Skeletal muscle satellite cell (primary cell): ENCODE measurements around the genes ADM and AMPD3.

DNA sequence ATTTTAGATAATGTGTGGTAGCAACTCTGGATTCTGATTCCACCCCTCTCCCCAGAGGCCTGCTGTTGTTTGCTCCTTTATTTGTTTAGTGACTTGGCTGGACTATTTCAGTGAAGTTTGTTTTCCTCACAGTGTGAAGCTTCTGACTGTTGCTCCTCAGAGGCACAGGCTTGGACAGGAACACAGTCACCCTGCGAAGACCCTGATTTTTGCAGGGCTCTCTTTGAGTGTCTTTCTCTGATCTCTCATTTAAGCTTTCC is 72.5 kb downstream of the SWAP70 start:
- CAGE, long polyA plus RNA: no peak

GRCh38 chr11:9767978-9768367 is 104.1 kb downstream of the SWAP70 start:
- CAGE, long polyA plus RNA: no peak

DNA sequence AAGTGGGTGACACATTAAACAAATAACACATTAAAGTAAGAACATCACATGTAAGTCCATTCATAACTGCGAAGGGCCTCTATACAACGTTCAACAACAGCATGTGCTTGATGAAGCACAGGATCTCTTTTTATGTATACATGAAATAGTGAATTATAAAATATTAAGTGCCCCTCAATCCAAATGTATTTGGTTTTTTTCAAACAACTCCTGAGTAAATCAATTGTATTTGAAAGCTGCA is 290.5 kb downstream of the SWAP70 start:
- CAGE, long polyA plus RNA: no peak

DNA sequence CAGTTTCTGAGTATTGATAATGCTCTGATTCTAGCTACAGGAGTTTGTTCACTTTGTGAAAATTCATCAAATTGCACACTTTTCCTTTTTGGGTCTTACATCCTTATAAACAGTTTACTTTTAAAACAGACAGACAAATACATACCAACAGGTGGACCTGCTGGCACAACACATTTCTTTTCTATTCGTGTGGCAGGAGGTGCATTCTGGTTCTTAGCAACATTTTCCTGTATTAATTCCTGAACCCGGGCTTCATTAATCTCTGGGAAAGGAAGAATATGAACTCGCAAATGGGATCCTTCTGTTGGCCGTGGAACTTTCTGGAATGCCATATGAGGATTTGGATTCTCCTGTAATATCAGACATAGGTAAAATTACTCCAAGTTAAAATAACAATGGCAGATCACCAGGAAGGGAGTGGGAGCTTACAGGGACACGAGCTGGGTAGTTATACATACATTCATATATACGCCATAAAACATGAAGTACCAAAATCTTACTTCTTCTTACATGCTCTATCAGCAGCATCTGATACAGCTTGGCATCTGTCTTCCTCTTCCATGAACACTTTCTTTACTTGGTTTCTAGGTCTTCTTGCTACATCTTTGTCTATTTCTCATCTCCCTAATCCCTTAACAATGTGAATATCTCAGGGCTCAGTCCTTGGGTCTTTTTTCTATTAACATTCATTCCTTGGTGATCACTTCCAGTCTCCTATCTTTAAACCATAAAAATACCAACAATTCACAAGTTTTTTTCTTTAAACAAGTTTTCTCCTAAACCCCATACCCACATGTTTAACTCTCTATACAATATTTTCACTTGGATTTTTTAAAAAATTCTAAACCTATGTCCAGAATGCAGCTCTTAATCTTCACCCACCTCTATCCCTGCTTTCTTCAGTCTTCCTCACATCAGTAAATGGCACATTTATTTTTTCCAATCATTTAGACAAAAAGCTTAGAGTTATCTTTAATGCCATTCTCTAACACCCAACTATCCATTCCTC is 304.6 kb downstream of the SWAP70 start:
- CAGE, long polyA plus RNA: no peak

GRCh38 chr11:10304390-10305235 is at the start of gene ADM:
Gene ADM, plus strand, starts transcription at chr11:10305073.
- CAGE, long polyA plus RNA: start-site peak on the plus strand at chr11:10305073-10305078, 150 and 98 reads in 2 replicates

DNA sequence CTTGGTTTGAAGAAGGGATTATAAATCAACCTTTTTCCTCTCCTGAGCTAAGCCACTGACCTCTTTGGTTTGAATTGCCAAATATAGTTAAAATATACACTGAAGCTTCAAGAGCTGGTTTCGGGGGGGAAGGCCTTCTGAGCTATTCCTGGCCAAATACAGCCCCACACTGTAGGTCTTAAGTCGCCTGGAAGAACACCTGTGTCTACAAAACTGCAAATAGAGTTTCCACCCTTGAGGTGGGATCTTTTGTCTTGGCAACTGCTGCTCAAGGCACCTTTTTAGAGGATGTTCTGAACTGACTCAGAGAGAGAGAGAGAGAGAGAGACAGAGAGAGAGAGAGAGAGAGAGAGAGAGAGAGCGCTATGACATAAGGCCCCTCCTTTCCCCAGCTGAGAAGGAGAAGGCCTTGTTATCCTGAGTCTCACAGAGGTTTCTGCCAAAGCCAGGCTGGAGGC is 5.5 kb downstream of the ADM start:
- CAGE, long polyA plus RNA: no peak

DNA sequence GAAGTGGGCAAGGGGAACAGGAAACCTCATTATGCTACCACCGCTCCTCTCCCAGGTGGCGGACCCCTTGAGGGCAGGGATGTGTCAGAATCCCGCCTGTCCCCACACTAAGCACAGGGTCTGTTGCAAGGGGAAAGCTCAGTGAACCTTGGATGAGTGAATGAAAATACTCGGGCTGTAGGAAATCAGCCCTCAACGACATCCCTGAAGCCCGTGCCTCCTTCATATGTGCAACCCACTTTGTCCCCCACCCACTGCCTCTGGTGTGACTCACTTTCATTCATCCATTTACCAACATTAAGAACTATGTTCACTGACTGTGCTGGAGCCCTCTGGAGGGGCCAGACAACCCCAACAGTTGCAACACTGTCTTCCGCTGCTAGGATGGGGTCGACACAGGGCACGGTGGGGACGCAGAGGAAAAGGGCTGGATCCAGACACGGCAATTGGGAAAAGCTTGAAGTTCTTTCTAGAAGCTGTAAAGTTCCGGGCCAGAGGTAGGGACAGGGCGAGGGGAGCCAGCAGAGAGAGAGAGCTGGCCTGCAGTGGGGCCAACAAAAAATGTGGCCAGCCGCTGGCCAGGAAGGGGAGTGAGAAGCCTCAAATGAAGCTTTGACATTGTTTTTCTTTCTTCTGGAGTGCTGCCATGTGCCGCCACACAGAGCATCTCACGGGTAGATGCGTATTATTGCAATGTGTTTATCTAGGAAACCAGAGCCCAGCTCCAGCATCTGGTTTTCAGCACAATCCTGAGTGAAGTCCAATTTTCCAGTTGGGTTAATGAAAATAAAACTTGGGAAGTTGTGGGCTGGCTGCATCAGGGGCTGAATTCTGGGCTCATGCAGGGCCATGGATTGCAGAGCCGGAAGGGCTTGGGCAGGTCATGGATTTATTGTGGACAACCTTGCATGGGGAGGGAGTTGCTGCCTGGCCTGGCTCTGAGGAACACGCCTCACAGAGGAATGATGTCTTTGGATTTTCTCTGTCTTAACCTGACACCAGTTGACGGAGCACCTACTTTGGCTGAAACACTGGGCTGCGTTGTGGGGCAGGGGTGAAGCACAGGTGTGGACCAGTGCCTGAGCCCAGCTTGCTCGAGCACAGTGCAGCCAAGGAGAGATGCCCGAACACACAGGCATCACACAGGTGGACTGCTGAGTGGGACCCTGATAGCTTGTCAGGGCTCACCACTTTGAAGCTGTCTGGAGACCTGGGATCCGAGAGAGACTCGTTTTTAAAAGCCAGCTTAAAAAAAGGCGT is 67.7 kb upstream of the AMPD3 start:
- CAGE, long polyA plus RNA: no peak

DNA sequence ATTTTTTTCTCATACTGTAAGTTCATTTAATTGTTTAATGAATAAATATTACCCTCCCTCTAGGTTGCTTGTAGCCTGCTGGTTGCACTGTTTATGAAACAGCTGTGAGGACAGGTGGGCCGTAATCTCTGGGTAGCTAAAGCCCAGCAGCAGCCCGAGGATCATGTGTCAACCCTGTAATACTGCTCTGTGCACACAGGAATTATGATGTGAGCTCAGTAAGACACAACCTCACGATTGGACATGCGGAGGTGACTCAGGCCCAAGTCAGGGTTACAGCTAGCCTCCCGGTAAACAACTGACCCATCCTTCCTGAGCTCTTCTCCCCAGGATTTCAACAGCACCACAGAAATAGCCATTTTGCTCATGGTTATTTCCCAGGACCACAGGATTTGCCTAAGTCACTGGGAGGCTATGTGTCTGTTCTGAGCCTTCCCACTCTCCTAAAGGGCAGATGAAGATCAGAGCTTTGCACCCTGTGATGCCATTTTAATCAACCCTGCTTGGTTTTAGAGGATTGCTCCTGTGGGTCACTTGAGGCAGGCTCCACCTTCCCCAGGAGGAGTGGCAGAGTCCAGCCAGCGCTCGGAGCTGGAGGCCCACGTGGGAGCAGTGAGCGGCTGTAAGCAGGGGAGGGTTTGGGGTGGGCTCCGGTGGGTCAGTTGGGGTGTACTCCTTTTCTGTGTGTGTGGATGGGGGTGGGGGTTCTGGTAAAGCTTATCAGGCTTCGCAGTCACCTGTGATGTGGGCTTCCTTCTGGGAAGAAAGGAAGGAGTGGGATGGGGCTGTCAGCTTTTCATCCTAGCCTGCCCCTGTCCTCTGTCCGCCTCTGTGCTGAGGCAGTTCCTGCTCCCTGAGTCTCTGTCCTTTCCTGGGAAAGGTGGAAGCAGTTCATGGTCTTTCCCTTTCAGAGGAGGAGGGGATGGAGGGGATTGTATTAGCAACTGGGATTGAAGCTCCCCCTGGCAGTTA is at the start of gene AMPD3:
TSS of gene AMPD3 (plus strand) at position 438 of the 972 bp plus-strand sequence.
- CAGE, long polyA plus RNA: no peak

DNA sequence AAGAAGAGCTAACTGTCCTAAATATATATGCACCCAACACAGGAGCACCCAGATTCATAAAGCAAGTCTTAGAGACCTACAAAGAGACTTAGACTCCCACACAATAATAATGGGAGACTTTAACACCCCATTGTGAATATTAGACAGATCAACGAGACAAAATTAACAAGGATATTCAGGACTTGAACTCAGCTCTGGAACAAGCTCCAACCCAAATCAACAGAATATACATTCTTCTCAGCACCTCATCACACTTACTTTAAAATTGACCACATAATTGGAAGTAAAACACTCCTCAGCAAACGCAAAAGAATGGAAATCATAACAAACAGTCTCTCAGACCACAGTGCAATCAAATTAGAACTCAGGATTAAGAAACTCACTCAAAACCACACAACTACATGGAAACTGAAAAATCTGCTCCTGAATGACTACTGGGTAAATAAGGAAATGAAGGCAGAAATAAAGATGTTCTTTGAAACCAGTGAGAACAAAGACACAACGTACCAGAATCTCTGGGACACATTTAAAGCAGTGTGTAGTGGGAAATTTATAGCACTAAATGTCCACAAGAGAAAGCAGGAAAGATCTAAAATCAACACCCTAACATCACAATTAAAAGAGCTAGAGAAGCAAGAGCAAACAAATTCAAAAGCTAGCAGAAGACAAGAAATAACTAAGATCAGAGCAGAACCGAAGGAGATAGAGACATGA is 13.6 kb downstream of the AMPD3 start:
- CAGE, long polyA plus RNA: no peak

- CAGE, long polyA plus RNA: no peak
These were observed 14.4 kb upstream of the LYVE1 start for GRCh38 chr11:10582929-10583215.

GRCh38 chr11:10624015-10624783 is 55.7 kb upstream of the LYVE1 start:
- CAGE, long polyA plus RNA: no peak

- CAGE, long polyA plus RNA: no peak
These were observed 26.3 kb downstream of the IRAG1 start for GRCh38 chr11:10667246-10667688.

DNA sequence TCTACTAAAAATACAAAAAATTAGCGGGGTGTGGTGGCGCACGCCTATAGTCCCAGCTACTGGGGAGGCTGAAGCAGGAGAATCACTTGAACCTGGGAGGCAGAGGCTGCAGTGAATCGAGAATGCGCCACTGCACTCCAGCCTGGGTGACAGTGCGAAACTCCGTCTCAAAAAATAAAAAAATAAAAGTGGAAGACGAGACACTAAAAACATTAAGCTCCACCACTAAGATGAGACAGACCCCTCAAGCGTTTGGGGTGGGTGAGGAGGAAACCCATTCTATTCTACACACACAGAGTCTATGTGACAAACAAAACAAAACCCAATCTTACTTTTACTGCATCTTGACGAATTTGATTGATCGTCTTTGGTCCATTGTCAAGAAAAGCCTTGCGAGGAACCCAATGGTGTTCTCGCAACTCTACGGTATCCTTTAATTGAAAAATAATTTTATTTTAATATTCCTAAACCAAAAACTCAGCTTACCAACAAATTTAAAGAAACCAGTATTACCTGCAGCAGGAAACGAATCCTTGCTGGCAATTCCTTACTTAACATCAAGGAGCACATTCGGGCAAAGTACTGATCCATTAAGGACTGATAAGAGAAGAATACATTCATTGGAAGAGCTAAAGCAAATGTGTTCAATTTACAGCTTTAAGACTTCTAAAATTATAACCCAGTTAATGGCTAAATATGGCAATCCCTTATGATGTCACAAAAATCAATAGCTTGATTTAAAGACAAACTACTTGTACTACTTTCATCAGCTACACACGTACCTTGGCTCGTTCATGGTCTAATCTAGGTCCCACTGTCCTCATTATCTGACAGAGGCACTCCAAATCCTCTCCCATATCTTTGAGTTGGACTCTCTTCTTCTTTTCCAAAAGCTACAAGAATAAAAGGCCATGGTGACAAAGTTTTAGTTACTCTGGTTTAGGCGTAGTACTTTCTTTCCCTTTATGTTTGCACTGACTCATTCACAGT is 5.7 kb downstream of the EIF4G2 start:
- CAGE, long polyA plus RNA: start-site peak on the plus strand centred at position 558 of the sequence, 77 bp wide, 20 and 11 reads in 2 replicates

DNA sequence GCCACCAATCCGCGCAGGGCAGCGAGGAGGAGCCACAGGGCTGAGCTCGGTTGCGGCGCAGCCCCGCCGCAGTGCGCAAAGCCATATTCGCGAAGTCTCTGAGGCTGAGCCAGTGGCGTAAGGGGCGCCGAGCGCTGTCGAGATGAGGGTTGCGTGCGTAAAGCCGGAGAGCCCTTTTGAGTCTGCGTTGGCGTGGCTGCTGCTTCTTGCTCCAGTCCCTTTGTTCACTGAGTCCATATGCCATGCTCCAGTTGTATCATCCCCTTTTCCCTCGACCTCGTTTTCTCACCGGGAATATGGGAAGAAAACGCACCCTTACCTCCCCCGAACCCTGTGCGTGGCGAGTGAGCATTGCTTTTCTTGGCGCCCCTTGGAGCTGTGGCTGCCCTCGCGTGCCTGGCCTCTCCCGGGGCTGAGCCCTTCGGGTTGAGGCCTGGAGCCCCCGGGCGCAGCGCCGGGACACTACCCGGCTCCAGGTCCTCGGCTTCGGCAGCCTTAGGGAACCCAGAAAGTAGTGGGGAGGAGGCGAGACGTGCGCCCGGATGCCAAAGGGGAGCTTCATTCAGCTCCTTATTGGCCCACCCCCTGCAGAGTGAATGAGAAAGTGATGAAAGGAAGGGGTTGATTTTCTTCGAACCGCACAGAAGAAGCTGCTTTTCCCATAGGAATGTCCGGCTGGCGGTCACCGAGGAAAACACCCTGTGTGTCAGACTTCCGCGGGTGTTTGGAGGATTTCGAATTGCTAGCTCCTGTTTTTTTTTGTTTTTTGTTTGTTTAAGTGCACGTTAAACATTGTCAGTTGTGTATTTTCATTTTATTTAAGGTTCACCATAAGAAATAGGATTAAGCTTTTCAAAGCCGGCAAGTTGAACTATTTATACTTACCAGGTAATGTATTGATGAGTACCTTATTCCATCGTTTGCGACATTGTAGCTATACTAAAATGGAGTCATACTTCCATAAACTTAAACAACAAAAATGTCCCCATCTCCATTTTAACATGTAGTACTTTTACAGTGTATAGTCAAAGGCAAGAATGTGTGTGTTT is 632 bp upstream of the EIF4G2 start:
- CAGE, long polyA plus RNA: no peak

GRCh38 chr11:11156432-11156830 is 196.6 kb downstream of the CSNK2A3 start:
- CAGE, long polyA plus RNA: no peak

GRCh38 chr11:11354787-11355809 is 2.0 kb upstream of the CSNK2A3 start:
- CAGE, long polyA plus RNA: no peak

DNA sequence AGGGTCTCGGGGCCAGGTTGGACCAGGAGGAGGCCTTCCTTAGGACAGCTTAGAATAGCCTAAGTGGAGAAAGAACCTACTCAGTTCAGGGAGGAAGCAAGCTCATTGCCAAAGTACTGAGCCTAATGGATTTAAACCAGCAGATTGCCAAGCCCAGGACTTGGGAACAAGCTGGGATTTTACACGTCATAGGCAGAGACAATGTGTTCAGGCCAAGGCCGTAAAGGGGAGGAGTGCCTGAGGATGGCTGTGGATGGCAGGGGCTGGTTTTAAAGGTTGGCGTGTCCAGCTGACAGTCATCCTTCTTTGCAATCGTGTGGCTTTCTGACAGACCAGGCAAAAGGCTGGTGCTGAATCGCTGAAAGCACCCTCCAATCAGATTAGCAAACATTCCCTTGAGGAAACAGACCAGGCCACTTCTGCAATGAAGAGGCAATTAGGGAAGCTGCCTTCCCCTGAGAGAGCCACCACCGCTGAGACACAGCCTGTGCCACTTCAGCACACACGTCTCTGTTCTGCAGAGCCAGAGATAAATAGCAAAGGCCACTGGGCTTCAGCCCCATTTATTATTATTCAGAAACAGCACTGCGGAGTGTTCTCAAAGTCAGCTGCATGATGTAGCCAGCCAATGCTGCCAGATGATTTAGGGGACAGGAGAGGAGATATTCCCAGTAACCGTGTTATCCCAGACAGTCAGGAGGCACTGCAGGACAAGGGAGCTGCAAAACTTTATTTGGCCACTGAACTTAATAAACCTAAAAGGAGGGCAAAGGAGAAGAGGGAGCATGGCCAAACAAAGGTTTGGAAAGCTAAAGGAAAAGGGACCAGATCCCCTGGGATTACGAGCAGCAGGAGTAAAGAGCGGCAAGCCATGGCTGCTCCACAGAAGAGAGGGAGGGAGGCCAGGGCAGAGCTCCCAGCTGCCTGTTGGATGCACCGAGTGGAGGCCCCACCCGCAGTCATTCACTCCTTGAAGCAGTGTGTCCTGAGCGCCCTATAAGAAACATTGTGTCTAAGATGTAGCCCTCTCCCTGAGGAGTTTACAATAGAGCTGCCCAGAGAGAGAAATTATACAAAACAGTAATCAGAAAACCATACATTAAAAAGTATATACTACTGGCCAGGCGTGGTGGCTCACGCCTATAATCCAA is 54.3 kb upstream of the CSNK2A3 start:
- CAGE, long polyA plus RNA: no peak

GRCh38 chr11:11427577-11427991 is 74.5 kb upstream of the CSNK2A3 start:
- CAGE, long polyA plus RNA: no peak

DNA sequence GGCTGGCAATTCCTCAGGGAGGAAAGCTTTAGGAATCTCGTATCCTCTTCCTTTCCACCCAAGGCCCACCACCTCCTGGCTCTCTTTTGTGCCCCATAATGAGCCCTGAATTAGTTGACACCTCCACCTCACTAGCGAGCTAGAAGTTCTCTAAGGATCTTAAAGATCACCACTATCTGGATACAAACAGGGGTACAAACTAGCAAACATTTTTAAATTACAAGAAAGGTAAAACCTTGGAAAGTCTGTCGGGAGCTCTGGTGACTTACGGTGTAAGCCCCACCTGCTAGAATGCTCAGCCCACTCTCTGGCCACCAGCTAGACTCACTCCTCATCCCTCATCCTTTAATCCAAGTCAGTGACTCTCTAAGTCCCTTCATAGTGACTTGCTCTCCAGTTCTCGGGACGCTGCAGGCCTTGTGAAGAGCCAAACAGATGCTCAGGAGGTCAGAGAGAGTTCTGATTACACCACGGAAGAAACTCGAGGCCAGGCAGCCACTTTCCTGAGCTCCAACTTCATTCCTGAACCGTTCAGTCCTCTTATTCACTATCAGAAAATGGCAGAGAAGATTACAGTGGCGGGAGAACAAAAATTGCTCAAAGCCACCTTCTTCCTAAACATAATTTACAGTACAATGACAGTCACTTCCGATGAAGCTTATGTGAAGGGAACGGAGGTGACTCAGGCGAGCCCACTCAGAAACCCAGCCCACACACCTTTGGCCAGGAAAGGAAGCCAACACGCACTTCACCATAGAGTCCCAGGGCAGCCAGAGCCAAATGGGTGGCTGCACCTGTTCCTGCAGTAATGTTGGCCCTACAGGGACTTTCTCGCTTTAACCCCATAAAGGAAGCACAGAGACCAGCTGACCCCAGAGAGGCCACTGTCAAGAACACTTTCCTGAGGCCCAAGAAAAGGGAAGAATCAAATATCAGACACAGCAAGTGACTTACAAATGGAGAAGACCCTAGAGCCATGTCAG is 100.4 kb downstream of the GALNT18 start:
- CAGE, long polyA plus RNA: no peak

GRCh38 chr11:11555271-11556112 is 66.3 kb downstream of the GALNT18 start:
- CAGE, long polyA plus RNA: no peak